ENCODE data around the genes NIPSNAP3A and SLC44A1.

DNA sequence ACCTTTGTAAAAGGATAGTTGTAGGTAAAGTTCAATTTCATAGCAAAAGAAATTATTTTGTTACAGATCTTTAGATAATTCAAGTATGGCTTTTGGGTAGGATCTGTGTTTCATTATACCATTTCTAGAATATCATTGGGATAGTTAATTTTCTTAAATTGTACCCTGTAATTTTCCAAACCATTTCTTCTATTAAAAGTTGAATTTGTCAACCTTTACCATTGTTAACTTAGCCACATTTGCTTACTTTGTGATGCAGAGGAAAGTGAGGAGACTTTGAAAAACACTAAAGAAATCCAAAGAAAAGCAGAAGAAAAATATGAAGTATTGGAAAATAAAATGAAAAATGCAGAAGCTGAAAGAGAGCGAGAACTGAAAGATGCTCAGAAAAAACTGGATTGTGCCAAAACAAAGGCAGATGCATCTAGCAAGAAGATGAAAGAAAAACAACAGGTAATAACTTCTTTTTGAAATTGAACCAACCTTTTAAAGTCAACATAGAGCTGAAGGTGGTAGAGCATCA is 30.6 kb downstream of the SMC2 start:
- RRBS = no CpG with 5 or more reads among the region's 1 CpG

DNA sequence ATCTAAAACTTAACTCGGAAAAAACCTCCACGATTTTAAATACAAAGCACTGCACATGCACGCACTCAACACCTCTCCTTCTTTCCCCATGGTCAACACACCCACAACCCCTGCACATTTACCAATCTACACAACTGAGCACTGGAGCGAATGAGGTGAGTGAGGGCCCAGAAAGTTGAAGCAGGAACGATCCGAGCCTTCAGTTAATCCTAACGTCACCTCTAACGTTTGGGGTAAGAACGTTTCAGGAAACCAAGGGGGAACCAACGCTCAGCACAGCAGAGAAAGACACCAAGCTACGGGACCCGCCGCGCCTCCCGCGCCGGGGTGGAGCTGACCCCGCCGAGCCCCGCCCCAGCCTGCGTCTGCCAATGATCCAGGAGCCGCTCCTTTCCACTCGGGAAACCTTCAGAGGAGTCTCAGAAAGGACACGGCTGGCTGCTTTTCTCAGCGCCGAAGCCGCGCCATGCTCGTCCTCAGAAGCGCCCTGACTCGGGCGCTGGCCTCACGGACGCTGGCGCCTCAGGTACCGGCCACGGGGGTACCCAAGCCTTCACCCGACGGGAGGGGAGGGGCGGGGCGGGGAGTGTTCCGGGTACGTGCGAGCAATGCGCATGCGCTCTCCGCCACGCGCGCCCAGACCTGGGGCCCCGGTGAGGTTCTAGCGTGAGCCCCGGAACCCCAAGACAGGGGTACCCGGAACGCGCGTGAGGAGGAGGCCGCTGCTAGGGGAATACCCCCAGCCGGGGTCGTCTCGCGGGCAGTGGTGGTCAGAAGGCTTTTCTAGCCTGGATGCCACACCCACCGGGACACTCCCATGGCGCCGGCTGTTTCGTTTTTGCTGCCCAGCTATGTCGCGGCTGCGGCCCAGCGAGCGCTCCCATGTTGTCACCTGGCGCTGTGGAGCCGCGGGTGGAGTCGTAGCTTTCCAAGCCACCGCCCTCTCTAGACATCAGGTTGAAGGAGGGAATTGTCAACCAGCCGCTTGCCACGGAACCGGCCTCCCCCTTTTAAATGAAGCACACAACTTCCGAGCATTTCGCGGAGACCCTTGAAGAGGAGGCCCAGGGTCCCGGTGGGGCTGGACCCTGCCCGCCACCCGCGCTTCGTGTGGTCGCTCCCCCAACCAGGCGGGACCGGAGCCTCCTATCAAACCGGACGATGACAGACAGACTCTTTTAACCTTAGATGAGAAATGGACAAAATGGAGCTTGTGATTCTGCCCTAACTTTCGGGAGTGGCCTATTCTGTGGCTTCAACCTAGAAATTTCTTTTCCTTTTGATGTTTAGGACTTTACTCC is at the start of gene NIPSNAP3A:
Gene NIPSNAP3A (plus strand): TSS at position 357 of the 1,301 bp plus-strand sequence.
- RRBS = 2% methylated on average over 36 of the region's 93 CpGs

DNA sequence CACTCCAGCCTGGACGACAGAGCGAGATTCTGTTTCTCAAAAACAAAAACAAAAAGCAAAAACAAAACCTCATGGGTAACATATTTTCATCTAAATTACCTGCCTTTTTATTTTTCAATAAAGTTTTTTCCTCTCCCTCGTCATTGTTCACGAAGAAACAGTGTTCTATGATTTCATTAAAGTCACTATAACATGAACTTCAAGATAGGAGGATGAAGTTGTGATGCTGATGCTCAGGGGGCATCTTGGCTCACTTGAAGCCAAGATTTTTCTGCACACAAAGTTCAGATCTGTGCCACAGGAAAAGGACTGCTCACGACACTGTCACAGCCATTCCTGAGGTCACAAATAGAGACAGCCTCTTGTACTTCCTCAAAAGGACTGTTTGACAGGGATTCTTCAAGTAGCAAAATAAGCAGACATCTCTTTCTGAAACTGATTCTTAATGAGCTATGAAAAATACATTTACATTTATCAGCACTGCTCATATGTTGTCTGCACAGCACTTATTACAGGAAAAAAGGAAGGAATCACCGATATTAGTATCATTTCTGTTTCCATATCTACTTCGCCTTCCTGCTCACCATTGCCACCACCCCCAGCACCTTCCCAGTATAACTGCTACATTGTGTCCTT is 16.2 kb downstream of the NIPSNAP3B start:
- RRBS = no CpG with 5 or more reads among the region's 7 CpGs

DNA sequence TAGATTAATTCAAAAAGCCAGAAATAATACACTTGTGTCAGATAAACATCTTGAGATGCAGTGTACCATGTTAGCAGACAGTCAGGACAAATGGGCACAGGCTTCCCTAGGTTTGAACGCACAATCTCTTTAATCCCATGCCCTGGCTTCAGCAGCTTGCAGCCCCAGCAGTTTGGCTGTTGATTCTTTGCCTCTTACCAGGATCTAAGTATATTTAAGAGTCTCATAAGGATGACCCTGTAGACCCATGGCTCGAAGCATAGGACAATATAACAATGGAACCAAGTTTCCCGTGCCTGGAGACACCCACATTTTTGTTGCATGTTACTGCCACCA is 19.4 kb downstream of the NIPSNAP3B start:
- RRBS = no CpG with 5 or more reads among the region's 3 CpGs

DNA sequence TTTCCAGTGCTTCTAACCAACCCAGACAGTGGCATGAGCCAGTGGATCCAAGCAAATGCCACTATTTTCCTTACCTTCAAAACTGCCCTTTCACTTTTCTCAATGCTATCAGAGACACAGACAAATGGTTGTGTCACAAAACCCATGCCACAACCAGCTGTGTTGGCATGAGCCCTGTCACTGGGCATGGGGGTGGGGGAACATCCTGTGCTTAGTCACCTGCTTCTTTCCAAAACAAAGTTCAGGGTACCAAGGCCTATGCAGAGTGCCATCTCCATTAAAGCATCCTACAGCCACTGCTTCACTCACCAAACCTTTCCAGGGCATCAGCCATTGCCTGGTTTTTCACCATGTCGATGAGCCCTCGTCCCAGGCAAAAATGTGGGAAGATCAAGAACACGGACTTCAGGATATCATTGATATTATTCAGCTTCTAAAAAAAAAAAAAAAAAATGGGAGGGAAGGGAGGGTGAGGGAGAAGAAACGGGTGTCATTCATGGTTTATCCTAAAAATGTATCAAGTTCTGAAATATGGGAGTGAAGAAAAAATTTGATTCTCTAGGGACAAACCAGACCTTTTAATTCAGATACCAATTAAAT is 30.2 kb downstream of the NIPSNAP3B start:
- RRBS = no CpG with 5 or more reads among the region's 4 CpGs

DNA sequence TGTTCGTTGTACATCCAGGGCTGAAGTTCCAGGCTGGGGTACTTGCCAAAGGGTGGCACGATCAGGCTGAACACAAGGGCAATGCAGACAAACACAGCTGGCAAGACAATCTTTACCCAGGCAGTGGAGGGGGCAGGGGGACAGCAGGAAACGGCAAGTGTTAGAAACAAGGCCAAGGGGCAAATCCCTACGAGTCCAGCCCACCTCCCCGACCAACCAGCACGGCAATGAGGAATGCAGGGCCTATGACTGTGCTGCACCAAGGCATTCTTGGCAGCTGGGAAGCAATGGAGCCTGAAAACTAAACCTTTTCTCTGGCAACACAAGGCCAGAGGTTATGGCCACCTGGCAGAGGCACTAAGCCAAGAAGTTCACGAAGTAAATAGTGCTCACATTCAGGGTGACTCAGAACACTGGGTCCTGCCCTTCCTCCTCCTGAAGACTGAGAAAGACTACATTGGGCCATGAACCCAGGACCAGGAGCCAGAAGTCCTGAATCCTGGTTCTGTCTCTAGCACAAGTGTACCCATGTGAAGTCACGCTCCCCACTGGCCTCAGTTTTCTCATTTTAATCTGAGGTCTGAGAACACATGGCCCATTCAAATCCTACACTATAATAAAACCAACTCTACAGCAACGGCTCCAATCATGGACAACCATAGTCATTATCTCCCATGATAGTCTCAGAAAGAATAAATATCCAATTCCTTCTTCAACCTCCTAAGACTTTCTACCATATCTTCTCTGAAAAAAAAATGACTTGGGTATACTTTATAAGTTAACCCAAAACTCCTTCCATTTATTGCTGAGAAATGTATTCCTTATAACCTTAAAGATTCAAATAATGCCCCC is 47.1 kb downstream of the NIPSNAP3B start:
- RRBS = no CpG with 5 or more reads among the region's 9 CpGs

DNA sequence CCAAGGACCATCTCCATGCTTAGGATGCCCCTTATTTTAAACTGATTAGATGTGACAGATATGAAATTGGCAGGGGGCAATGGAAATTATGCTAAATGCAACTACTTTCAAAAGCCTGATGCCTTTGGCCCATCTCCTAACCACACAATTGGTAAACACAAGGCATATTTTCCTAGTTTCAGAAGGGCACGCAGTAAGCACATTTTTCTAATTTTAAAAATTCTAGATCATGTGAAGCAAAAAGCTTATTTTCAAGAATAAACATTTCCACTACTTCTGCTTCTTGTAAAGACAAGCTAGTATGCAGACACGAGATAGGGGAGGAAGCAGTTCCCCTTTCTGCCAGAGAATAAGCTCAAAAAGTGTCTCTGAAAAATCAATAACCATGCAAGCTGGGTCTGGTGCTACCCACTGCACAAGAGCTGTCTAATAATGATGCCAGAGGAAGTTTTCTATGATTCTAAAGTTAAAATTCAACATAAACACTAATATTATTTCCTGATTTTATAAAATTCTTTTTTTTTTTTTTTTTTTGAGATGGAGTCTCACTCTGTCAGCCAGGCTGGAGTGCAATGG is 67.6 kb downstream of the ABCA1 start:
- RRBS = no CpG with 5 or more reads among the region's 2 CpGs

DNA sequence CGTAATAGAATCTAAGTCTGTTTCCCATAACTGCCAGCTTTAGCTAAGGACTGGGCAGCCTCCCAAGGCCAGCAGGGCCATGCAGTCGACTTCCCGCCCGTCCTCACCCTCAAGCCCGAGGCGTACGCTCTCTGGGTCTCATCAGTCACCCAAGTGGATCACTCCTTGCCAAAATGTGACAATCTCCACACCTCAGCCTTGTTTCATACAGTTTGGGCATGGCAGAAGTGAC is 20.3 kb downstream of the ABCA1 start:
- RRBS = no CpG with 5 or more reads among the region's 7 CpGs

DNA sequence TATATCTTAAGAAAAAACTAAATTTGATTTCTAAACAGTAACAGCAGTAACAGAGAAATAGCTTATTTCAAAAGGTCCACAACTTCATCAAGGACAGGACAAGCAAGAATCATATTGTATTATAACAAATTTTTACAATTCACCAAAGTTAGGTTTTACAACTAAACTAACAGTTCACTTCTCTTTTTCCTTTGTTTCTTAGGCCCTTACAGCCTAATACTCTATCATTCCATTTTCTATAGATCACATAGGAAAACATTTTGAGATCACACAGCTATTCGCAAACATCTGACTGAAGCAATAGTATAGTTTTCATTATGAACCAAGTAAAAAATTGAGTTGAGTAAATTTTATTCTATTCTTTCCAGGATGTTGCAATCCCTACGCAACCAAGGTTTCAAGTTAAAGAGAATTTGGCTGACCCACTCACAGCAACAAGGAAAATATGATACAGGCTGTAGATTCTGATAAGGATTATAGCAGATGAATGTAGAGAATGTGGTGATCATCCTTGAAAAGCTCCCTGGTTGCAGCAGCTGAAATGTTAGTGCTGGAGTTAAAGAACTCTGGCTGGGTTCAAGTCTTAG is 4.8 kb downstream of the ABCA1 start:
- RRBS = no CpG with 5 or more reads among the region's 2 CpGs

- RRBS = 2% methylated on average over 12 of the region's 53 CpGs
Measured at GRCh38 chr9:104967953-104969177, 40.4 kb upstream of the ABCA1 start.

DNA sequence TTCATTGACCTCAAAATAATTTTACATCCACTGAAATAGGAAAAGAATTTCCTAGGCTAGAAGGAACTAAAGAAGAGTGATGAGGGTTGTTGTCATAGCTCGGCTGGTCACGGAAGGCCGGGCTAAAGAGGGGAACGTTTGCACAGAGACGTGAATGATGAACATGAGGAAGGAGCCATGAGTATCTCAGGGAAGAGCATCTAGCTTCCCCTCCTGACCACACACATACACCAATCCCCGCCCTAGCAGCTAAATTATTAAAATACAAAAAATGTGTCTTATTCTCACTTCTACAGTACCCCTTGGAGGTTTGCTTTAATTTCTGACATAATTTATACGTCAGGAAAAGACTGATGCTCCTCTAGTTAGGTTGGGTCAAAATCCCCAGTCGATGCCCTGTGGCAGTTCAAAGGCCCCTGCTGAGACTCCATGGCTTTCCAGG is 124.5 kb upstream of the ABCA1 start:
- RRBS = no CpG with 5 or more reads among the region's 8 CpGs

- RRBS = no CpG with 5 or more reads among the region's 18 CpGs
Measured at GRCh38 chr9:105142317-105143581, 101.7 kb upstream of the SLC44A1 start.

DNA sequence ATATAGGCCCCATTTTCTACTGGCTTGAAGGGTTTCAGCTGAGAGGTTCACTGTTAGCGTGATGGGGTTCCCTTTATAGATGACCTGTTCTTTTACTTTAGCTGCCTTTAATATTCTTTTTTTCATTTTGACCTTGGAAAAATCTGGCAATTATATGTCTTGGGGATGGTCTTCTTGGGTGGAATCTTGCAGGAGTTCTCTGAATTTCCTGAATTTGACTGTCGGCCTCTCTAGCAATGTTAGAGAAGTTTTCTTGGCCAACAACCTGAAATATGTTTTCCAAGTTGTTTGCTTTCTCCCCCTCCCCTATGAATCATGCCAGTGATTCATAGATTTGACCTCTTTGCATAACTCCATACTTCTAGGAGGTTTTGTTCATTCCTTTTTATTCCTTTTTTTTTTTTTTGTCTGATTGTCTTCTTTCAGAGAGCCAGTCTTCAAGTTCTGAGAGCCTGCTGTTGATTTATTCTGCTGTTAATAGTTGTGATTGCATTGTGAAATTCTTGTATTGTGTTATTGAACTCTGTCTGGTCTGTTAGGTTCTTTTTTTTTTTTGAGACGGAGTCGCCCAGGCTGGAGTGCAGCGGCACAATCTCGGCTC is 56.7 kb upstream of the SLC44A1 start:
- RRBS = no CpG with 5 or more reads among the region's 6 CpGs

- RRBS = 1% methylated on average over 53 of the region's 134 CpGs
Measured at GRCh38 chr9:105243998-105245252, at the start of gene SLC44A1. Gene SLC44A1, plus strand, starts transcription at chr9:105244651.

DNA sequence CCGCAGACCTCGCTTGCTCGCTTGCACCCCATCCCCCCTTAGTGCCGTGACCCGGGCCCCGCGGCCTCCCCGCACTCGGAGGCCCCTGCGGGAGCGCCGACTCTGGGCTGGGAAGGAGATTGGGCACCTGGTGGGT is 907 bp downstream of the SLC44A1 start:
- RRBS = 2% methylated on average over 5 of the region's 12 CpGs

DNA sequence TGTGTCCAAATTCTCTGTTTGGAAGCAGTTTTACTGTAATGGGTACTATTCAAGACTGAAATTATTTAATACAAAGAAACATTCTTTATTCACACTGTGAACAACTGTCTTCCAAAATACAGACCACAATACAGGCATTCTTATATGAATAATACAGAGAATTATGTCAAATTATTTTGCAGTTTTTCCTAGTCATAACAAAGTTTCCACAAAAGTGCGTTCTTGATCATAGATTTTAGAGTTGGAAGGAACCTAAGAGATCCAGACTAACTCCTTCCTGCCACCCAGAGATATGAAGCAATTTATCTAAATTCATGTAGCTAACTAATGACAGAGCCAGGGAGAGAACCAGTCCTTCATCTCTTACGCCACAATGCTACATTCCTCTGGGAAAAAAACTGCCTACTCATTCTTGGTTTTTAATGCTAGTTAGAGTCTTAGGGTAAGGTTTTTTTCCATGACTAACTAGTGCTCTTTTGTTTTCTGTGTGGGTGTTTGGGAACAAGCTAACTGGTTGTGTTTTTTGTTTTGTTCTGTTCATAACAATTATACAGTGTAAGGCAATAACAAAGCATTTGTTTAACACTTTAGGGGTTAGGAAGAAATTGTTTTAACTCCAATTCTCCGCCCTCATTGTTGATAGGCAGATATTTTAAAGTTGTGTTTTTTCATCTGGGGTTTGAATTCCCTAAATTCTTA is 52.4 kb downstream of the SLC44A1 start:
- RRBS = no CpG with 5 or more reads among the region's 3 CpGs

DNA sequence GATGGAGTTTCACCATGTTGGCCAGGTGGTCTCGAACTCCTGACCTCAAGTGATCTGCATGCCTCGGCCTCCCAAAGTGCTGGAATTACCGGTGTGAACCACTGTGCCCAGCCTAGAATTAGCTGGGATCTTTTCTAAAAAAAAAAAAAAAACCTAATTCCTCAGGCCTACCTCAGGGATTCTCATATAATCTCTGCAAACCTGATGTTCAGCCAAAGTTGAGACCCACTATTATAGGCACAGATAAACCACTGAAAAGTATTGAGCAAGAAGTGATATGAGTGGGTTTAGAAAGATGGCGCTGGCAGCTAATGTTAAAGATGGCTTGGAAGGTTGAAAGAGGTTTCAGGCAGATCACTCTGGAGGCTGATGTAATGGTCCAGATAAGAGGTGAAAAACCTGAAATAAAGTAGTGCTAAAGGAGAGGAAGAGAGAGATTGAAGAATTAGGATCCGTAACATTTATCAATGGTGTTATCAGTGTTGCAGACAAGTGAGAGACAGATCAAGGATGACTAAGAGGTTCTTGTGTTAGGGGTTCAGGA is 58.2 kb downstream of the SLC44A1 start:
- RRBS = no CpG with 5 or more reads among the region's 5 CpGs

DNA sequence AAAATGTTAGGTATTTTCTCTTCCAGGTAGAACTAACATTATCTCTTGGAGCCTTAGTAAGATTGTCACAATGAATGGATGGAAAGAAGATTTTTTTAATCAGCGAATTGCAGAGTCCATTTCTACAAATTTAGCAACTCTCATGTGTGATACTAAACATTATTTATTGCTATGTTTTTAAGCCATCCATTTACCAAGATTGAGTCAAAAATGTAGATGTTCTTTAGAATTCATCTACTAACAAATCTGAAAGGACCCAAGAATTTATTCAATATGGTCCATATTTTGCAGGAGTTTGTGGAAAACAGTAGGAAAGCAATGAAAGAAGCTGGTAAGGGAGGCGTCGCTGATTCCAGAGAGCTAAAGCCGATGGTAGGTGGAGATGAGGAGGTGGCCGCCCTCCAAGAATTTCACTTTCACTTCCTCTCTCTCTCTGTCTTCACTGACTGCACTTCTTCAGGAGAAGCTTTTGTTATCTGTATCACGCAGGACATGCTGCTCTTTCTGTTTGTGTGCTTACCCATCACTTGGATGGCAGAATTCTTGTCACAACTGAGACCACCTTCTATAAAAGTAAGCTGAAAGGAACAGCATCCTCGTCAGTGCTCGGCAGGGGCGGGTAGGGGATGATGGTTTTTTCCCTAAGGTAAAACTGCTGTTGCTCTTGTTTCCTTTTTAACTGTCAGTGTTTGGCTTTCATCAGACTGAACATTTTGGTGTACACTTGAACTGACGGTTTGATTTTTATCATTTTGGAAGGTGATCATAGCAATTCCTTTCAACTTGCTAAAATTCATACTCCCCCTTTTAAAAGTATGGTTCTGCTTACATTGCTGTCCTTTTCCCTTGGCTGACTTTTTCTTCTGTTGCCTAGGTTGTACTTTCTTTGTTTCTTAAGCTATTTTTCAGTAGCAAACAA is 62.4 kb upstream of the FSD1L start:
- RRBS = no CpG with 5 or more reads among the region's 10 CpGs

DNA sequence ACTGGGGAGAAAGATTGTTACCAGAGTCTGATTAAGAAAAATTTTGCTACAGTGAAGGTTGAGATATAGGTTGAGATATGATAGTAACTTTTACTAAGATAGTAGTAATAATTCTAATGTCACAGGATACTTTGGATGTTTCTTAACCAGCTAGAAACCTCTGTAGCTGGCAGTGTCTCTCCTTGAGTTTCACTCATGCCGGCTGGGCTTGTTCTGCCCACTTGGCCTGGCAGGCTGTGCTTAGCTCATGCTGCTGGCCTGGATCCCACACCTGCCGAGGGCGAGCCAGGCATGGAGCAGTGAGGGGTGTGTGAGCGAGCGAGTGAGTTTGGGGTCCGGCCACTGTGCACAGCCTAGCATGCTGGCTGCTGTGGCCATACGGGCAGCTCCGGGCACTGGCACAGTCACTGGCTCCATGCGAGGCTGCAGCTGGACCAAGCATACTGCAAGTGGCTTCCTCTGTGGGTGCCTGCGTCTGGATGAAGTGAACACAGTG is 9.7 kb downstream of the FSD1L start:
- RRBS = 93% methylated on average over 3 of the region's 10 CpGs

GRCh38 chr9:105519671-105520143 is 38.2 kb upstream of the FKTN start:
- RRBS = no CpG with 5 or more reads among the region's 33 CpGs

Measured in HGPS cell (cell line).